ENCODE data around the gene ENSG00000236543.

GRCh38 chr9:134806042-134806467 is 74.6 kb upstream of the FCN2 start:
- PRO-cap, result no peak

DNA sequence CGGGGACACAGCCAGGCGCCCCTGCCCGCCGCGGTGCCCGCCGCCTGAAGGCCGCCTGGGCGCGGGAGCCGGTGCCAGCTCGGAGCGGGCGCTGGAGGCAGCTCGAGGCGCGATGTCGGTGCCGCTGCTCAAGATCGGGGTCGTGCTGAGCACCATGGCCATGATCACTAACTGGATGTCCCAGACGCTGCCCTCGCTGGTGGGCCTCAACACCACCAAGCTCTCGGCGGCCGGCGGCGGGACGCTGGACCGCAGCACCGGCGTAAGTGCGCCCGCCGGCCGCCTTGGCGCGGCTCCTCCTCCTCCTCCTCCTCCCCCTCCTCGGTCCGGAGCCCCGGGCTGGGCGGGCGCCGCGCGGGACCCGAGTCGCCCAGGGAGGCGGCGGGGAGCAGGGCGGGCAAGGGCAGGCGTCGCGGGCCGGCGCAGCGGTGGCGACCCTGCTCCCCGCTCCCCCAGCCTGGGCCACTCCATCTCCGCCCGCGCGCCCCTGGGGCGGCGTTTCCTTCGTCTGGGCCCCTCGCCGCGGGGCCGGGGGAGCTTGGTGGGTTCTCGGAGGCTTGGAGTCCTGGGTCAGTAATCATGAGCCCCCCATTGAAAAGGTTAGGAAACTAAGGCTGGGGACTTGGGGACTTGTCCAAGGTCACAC is 533 bp downstream of the OLFM1 start:
- PRO-cap, result unidirectional peak, minus-strand start at position 236 of the sequence

DNA sequence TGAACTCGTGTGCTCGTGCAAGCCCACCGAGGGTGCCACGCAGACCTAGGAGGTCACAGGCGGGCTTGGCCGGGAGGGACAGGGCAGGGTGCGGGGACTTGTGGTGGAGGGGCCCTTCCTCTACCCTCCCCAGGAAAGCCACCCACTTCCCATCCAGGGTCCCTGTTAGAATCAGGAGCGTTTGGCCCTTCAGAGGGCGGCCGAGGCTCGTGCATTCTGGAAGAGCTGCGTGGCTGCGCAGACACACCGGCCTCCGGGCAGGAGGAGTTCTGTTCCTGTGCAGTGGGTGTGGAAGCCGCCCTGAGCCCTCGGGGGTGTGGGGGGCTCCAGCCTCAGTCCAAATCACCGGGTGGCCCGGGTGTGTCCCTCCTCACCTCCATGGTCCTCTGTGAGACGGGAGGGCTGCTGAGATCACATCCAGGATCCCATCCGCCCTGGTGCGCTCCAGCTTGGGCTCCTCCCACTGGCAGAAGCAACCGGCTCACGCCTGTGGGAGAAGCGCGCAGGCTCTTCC is 18.3 kb downstream of the OLFM1 start:
- PRO-cap, result no peak

DNA sequence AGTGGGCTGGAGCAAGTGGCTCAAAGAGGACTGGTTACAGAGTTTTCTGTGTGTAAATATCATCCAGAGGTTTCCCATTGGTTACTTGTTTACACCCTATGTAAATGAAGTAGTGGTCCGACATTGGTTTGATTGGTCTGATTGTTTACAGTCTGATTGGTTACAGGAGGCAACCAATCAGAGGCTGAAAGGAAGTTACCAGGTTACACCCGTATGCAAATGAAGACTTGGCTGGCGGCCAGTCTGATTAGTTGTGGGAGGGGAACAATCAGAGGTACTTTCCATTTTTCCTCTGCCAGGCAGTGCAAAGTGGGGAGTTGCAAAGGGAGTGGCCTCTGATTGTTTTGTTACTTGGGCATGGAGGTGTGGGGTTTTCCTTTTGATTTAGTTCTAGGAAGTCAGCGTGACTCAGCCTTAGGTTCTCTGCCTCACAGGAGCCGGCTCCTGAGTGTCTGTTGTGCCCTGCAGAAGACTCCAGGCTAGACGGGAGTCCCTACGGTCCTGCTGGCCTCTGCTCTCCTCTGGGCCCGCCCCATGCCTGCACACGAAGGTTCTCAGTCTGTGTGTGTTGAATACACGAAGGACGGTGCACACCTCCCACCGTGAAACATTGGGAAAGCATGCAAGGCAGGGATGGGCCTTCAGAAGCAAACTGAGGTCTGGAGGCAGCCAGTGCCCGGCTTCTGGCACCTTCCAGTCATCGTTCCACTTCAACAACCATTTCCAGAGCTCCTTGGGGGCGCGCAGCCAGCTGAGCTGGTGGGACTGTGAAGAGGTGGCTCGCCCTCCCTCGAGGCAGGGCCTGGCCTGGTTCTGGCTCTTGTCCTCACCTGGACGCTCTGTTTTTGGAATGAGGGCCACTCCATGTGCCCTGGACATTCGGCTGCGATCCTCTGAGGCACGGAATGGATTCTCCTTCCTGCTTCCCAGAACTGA is 43.0 kb downstream of the OLFM1 start:
- PRO-cap, result unidirectional peak, minus-strand start at position 907 of the sequence

GRCh38 chr9:135244156-135244846 is 156.8 kb downstream of the OLFM1 start:
- PRO-cap, result no peak

GRCh38 chr9:135253595-135254222 is 166.2 kb downstream of the OLFM1 start:
- PRO-cap, result no peak

GRCh38 chr9:135353430-135353834 is 126.2 kb upstream of the PPP1R26 start:
- PRO-cap, result no peak

DNA sequence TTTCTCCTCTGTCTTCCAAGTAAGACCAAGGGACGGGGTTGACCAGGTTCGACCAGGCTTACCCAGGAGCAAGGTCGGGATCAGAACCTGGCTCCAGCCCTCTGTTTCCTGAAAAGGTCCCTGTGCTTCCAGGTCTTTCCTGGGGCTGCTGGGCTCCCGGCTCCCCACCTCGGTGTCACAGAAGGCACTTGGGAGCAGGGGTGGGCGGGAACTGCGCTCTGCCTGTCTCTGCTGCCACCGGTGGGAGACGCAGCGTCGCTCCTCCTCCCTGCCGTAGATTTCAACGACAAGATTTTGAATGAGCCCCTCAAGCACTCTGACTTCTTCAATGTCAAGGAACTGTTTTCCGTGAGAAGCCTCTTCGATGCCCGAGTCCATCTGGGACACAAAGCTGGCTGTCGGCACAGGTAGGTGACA is 1.1 kb downstream of the MRPS2 start:
- PRO-cap, result no peak

GRCh38 chr9:135507618-135507923 is 7.1 kb downstream of the MRPS2 start:
- PRO-cap, result no peak

DNA sequence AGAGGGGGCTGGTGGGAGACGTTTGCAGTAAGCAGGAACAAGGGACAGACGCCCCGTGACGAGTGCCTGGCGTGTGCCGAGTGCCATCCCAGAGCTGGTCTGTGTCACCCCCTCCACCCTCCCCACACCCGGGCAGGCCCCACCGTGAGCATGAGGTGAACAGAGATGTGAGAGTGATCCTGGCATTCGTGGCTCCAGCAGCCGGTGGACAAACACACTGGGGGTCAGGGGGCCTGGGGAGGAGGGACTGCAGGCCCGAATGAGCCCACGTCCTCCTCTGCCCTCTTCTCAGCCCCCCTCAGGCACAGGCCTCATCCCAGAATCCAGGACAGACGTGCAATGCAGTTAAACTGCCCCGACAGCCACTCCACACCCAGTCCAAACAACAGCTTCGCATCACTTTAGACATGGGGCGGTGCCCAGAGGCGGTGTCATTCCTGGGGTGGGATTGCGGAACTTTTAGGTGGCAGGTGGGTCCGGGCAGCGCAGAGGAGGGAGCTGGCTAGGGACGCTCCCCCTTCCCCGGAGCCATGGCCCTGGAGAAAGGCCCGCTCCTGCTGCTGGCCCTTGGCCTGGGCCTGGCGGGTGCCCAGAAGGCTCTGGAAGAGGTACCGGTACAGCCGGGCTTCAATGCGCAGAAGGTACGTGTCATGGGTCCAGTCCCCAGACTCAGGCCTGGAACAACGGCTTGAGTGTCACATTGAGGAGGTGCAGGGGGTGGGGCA is at the start of gene ENSG00000236543:
ENSG00000236543 (plus strand) TSS at position 474 of the 725 bp plus-strand sequence.
- PRO-cap, result no peak

- PRO-cap, result no peak
Measured at GRCh38 chr9:135681619-135682145, 17.6 kb downstream of the SOHLH1 start.

DNA sequence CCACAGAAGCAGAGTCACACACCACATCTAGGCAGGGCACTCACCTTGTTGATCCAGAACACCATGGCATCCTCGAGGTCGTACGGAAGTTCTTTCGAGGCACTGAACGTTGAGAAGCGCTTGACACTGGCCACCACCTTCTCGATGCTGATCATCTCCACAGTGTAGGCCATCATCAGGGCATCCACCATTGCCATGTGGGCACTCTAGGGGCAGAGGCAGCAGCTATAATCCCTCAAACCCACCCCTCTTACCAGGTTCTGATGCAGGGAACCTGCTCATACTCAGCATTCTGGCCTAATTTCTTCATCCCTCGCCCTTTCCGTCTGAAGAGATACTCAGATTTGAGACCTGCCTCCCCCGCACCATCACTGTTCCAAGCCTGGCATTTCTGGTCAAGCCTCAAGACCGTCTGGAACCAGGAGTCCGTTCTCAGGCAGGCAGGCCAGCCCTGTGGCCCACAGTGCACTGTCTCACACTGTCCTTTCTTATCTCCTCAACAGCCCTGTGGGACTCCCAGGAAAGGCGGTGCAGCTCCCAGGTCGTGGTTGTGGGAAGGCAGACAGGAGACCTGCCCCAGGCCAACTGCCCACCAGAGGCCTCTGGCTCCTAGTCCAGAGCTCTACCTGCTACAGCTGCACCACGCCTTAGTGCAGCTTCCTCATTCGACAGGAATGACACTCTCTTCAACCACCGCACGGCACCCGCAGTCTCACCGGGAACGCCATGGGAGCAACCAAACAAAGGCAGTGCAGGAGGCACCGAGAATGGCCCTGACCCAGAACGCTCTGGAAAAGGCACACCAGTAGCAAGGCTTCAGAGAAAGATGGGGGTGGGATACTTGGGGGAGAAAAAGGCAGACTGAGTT is 25.5 kb downstream of the CAMSAP1 start:
- PRO-cap, result no peak

DNA sequence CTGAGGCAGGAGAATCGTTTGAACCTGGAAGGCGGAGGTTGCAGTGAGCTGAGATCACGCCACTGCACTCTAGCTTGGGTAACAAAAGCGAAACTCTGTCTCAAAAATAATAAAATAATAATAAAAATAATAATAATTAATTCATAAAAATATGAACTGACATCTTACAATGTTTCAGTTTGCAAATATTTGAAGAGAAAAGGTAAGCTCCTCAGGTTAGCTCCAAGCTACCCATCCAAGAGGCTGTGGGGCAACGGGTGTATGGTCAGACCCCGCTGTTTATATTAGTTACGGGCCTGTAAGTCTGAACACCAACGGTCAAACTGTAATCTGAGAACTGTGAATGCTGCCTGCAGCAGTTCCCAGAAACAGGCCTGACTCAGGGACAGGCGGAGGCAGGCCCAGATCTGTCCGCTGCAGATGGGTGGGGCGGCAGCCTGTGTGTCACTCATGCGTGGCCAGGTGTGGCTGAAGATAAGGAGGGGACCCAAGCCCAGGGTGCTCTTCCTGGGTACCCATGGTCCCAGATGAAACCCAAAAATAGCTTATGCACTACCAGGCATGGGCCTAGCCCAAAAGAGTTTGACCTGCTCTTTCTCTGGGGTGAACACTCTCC is 9.4 kb downstream of the UBAC1 start:
- PRO-cap, result no peak

DNA sequence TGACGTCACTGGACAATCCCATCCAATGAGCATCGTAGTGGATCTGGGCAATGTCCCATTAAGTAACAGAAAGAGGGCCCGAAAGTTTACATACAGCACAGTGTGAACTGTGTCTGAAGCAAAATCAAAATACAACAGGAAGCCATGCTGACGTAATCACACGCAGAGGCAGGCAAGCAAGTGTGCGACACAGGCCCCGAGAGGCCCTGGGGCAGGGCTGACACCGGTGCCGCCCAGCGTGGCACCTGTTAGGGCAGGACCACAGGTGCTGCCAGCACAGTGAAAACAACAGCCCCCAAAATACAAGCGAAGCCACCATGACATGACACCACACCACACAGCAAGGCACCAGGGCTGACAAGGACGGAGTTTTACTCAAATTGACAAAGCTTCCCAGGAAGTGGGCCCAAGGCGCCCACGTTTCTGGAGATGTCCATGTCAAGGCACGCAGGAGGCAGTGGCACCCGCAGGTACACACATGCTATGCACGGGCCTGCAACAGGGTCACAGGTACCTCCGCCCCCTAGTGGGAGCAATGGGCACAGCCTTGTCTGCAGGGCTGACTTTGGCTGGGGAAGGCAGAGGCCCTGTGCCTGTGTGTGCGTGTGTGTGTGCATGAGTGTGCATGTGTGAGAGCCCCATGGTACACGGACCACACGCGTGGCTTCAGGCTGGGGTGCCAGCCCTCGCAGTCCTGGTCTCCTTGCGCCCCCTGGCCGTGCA is 19.7 kb downstream of the QSOX2 start:
- PRO-cap, result bidirectional peak, plus-strand start at position 305 of the sequence, minus-strand start outside the sequence

GRCh38 chr9:136310487-136311221 is 6.8 kb upstream of the CCDC187 start:
- PRO-cap, result no peak

- PRO-cap, result no peak
Measured at GRCh38 chr9:136341273-136341698, 13.9 kb downstream of the GPSM1 start.

DNA sequence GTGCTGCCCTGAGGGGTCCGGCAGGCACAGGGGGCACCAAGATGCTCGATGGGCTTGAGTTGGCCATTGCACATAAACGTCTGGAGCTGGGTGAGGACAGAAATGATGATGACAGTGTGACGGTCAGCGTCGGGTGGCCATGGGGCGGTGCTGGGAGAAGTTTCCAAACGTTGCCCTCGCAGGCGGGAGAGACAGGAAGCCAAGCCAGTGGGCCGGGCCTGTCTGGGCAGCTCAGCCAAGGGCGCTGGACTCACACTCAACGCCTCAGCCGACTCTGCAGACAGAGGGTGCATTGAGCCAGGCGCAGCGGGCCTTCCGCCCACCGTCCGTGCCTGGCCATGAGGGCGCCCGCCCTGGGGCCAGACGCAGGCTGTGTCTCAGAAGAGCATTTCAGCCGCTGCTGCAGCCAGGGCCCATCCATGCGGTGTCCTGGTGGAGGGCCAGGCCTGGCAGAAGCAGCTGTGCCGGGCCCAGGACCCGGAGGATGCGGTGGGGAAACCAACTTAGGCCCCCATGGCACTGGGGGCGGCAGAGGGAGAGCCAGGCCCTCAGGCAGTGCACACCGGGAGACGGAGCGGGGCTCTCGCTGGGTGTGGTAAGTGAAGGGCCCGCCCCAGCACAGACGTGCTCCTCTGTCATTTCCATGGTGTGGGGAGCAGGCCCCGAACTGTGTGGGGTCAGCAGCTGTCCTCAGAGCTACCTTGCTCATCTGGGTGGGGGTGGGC is 18.0 kb downstream of the GPSM1 start:
- PRO-cap, result no peak

GRCh38 chr9:136345865-136346638 is 17.5 kb downstream of the DNLZ start:
- PRO-cap, result no peak

DNA sequence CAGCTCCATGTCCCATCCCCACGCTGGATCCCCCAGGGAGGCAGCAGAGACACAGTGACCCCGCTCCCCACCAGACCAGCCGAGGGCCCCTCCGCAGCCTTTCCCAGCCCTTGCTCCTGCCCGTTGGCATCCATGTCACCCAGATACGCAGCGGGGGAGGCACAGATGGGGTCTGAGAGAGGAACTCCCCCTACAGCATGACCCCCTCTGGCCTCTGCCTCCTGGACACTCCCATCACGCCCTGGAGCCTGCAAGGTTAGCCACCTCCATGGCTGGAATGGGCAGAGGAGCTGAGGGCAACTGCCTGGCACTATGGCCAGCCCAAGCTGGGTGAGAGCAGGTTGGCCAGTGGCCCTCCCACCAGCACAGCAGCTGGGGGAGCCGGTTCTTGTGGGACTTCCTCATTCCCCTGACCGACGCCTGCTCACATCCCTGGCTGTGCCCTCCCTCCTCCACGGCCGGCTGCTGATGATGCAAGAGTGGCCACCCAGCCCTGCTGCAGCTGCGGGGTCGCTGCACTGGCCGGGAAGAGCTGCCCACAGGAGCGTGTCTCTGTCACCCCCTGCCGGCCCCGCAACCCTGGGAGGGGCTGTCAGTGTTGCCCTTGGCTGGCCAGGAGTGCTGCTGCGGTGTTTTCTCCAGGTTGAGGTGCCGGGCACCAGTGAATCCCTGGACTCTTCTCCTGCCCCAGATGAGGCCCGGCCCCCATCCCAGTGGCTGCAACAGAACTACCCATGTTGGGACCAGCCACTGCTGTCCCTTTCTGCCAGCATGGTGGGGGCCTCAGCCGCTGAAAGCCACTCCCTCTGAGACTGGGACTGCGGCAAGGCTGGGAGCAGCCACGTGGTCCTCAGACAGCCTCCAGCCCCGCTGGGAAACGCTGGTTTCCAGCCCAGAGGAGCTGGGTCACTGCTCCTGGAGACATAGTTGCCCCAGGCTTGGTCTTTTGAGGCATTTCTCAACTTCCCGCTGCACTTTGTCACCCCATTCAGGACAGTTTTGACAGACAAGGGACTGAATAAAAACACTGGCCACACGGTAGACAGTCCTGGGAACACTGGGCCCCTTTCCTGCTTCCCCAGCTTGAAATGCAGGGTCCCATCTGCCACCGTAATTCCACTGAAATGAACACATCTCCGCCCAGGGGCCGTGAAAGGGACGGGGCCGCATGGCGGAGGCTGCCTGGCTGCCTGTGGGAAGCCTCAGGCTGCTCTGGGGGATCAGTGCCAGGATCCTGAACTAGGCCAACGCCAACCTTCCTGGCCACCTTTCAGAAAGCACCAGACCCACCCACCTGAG is 782 bp downstream of the CARD9 start:
- PRO-cap, result no peak

DNA sequence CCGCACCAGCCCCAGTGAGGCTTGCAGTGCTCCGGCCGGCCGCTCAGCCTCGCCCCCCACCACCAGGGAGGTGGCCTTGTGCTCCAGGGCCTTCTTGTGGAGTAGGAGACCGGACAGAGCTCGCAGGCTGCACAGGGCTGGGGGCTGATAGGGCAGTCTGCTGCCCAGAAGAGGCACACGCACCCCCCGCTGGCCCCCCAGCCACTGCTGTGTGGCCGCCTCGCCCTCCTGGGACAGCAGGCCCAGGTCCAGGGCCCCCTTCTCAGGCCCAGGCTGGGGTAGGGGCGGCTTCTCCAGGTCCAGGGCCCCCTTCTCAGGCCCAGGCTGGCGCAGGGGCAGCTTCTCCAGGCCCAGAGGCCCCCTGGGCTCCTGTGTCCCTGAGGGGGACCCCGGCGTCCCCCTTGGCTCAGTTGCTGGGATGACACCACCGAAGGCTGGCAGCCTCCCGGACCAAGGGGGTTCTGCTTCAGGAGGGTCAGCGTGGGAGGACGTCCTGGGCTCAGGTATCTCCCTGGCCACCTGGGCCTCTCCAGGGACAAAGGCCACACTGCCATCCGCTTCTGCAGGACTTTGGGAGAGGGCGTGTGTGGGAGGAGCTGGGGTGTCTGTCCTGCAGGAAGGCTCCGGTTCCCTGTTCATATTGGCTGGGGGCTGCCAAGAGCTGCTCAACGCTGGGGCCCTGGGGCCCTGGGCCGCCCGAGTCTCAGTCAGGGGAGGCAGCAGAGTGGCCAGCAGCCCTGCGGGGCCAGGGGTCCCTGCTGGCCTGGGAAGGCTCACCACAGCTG is 4.5 kb upstream of the CARD9 start:
- PRO-cap, result no peak